ENCODE data around the genes MECP2 and CTAG1A.

GRCh38 chrX:154076181-154076778, 21.2 kb downstream of the MECP2 start:
- RRBS: no CpG with 5 or more reads among the region's 11 CpGs
CAGE:
- cytosol, long polyA plus RNA: no peak
- long polyA plus RNA: no peak
- nucleus, long polyA plus RNA: no peak

DNA sequence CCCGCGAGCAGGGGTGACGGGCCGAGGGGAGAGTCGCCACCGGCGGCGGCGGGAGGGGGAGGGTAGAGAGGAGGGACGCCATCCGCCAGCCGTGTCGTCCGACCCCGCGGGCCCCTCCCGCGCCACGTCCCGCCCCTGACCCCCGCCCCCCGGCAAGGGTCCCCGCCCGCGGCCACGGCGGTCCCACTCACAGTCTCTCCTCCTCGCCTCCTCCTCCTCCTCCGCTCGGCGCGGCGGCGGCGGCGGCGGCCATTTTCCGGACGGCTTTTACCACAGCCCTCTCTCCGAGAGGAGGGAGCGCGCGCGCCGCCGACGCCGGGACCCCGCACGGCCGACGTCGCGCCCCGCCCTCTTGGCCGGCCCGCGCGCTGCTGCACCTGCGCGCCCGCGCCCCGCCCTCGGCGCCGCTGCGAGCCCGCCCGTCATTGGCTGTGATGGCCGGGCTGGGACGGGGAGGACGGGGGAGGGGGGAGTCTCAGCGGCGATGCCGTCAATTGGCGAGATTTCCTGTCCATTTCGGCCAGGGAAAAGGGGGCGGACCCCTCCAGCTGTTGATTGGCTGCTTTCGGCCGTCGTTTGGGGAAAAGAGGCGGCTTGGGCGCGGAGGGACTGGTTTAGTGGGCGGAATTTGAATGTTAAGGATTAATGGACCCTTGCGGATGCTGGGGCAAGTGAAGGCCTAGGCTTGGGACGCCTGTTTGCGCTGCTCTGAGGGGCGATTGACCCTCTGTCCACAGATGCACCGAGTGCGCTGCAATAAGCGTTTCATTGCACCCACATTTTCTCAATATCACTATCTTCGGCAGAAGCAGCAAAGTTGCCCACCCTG, at the start of gene MECP2:
TSS of gene MECP2 (minus strand) at position 305 of the 829 bp plus-strand sequence.
- RRBS: 33% methylated on average over 45 of the region's 94 CpGs
CAGE:
- cytosol, long polyA plus RNA: no peak
- long polyA plus RNA: no peak
- nucleus, long polyA plus RNA: no peak

GRCh38 chrX:154116252-154116866, 18.8 kb upstream of the MECP2 start:
- RRBS: 36% methylated on average over 8 of the region's 19 CpGs
CAGE:
- cytosol, long polyA plus RNA: no peak
- long polyA plus RNA: no peak
- nucleus, long polyA plus RNA: no peak

GRCh38 chrX:154350703-154351576, 23.5 kb downstream of the FLNA start:
- RRBS: 71% methylated on average over 3 of the region's 28 CpGs
CAGE:
- cytosol, long polyA plus RNA: no peak
- long polyA plus RNA: no peak
- nucleus, long polyA plus RNA: no peak

GRCh38 chrX:154356054-154356743, 18.2 kb downstream of the FLNA start:
- RRBS: 77% methylated on average over 7 of the region's 22 CpGs
CAGE:
- cytosol, long polyA plus RNA: no peak
- long polyA plus RNA: no peak
- nucleus, long polyA plus RNA: no peak

DNA sequence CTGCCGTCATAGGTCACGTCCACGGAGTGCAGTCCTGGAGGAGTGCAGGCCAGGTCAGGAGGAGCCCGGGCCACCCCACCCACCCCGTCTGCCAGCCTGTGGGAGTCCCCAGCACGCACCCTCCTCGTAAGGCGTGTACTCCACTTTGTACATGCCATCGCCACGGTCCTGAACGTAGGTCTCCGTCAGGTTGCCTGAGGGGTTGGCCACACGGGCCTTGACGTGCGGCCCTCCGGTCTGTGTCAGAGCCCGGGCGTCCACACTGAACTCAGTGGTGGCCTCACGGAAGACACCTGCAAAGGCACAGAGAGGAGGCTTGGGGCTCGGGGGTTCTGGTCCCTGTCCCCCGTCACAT, 14.8 kb downstream of the FLNA start:
- RRBS: no CpG with 5 or more reads among the region's 21 CpGs
CAGE:
- cytosol, long polyA plus RNA: no peak
- long polyA plus RNA: no peak
- nucleus, long polyA plus RNA: no peak

GRCh38 chrX:154380060-154380542, 1.0 kb downstream of the EMD start:
- RRBS: no CpG with 5 or more reads among the region's 16 CpGs
CAGE:
- cytosol, long polyA plus RNA: no peak
- long polyA plus RNA: no peak
- nucleus, long polyA plus RNA: no peak

GRCh38 chrX:154402900-154403769, 5.0 kb downstream of the RPL10 start:
- RRBS: no CpG with 5 or more reads among the region's 30 CpGs
CAGE:
- cytosol, long polyA plus RNA: no peak
- long polyA plus RNA: no peak
- nucleus, long polyA plus RNA: no peak

DNA sequence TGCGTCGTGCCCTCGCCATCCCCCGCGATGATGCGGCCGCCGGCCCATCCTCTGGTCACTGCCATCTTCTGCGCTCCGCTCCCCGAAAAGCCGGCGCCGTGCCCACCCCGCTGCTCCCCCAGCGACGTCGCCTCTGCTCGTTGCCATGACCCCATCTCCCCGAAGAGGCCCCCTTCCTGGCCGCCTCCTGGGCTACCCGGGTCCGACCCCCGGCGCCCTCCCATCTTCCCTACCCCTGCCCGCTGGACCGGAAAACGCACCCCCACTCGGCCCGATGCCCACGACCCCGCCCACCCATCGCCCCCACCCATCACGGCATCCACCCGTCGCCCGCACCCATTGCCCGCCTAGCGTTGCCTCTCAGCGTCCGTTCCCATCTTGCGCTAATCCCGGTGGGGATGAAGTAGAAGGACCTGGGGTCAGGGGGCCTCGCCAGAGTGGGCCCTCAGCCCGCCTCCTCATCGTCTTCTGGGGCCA, 412 bp downstream of the GDI1 start:
- RRBS: 28% methylated on average over 20 of the region's 46 CpGs
CAGE:
- cytosol, long polyA plus RNA: no peak
- long polyA plus RNA: no peak
- nucleus, long polyA plus RNA: no peak

DNA sequence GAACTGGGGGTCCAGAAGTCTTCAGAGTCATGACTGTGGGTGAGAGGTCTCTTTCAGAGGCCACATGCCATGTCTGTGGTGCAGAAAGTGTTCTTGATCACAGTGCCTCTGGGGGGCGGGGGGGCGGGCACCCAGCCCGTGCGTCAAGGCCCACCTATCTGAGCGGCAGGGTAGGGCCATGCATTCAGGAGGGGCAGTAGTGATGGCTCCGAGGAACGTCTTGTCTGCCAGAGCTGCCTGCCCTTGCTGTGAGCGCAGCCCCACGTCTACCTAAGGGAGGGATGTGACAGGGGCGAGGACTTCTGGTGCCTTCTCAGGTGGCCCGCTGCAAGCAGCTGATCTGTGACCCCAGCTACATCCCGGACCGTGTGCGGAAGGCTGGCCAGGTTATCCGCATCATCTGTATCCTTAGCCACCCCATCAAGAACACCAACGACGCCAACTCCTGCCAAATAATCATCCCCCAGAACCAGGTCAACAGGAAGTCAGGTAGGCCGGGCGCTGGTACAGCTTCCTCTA, 2.6 kb upstream of the FAM50A start:
- RRBS: no CpG with 5 or more reads among the region's 19 CpGs
CAGE:
- cytosol, long polyA plus RNA: no peak
- long polyA plus RNA: no peak
- nucleus, long polyA plus RNA: no peak

DNA sequence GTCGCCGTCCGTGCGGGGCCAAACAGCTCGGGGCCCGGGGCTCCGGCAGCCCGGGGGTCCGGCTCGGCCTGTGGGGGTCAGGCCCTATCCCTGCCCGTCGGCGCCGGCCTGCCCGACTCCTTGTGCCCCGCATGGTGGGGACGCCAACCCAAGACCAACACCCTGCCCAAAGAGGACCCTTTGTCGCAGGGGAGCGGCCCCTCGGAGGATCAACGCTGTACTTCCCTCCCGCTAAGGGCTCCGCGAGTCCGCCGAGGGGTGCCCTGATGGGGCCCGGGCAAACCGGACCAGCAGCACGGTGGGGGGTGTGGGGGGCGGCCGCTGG, 326 bp downstream of the PLXNA3 start:
- RRBS: 29% methylated on average over 12 of the region's 31 CpGs
CAGE:
- cytosol, long polyA plus RNA: no peak
- long polyA plus RNA: no peak
- nucleus, long polyA plus RNA: no peak

DNA sequence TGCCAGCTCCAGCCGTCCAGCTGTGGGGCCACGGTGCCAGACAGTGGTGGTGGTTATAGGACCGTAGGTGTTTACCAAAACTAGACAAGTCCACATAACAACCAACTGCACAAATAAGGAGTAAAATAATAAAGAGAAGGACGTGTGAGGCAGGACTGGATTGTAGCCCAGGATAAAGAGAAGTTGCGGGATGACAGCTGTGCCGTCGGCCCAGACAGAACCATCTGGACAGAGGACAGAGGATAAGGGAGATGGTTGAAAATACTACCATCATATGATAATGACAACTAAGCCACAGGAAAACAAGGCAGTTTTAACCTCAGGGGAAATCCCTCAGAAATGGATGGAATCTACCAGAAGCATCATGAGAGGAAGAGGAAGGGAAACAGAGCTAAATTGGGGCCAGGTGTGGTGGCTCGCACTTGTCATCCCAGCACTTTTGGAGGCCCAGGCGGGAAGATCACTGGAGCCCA, 3.6 kb downstream of the LAGE3 start:
- RRBS: no CpG with 5 or more reads among the region's 9 CpGs
CAGE:
- cytosol, long polyA plus RNA: no peak
- long polyA plus RNA: no peak
- nucleus, long polyA plus RNA: no peak

DNA sequence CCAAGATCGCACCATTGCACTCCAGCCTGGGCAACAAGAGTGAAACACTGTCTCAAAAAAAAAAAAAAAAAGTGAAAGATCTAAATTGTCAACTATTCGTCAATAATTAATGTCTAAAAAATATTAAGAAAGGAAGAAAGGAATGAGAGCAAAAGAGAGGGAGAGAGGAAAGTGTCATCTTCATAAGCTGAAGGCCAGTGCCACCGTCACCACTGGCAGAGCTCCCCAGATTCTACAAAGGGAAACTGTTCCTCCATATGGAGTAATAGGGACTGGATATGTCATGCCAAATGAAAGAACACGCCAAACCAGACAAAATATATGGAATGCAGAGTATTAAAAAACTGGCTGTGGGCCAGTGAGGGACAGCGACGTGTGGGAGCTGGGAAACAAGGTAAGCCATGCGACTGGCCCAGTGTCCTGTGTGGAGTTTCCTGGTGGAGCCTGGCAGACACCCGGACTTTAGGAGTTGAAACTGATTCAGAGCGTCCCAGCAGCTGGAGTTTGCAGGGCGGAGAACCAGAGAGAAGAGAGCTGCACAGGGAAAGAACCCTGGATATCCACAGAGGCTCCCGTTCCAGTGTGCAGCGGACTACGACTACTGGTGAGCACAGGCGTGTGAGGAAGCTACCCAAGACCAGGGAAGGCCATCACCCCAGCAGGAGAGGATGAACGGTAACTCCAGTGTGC, 2.5 kb downstream of the LAGE3 start:
- RRBS: no CpG with 5 or more reads among the region's 15 CpGs
CAGE:
- cytosol, long polyA plus RNA: no peak
- long polyA plus RNA: no peak
- nucleus, long polyA plus RNA: no peak

- RRBS: no CpG with 5 or more reads among the region's 11 CpGs
CAGE:
- cytosol, long polyA plus RNA: no peak
- long polyA plus RNA: no peak
- nucleus, long polyA plus RNA: no peak
Measured at GRCh38 chrX:154483757-154484458, 2.5 kb downstream of the UBL4A start.

DNA sequence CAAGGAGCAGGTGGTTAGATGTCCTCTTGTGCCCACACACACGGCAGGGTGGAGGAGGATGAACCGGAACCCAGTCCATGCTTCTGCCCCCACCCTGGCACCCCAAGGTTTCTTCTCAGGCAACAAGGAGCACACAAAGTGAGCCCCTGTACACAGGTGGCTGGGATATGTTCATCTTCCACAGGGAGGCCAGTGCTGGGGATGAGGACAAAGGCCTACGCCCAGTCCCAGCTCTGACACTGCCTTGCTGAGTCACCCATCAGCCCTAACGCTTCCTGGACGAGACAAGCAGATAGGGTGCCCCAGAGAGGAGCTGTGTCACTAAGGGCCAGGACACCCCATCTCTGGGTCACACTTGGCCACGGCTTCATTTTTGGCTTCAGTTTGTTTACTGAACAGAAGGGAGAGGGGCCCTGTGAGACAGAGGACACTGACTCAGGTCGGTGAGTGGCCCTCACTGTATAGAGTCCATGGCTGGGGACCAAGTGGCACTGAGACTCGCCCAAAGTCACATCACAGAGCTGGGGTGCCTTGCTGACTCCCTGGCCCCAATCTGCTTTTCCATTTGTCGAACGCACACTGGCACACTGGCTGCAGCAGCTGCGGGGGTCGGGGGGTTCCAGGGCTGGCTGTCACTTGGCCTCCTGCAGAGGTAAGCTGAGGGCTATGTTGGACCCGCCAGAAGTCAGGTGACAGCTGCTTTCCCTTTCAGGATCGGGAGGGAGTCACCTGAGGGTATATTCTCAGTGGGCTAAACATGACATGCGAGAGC, 1.8 kb downstream of the UBL4A start:
- RRBS: no CpG with 5 or more reads among the region's 15 CpGs
CAGE:
- cytosol, long polyA plus RNA: no peak
- long polyA plus RNA: no peak
- nucleus, long polyA plus RNA: no peak

GRCh38 chrX:154489788-154490496, 487 bp downstream of the SLC10A3 start:
- RRBS: 20% methylated on average over 11 of the region's 35 CpGs
CAGE:
- cytosol, long polyA plus RNA: no peak
- long polyA plus RNA: no peak
- nucleus, long polyA plus RNA: no peak

GRCh38 chrX:154531885-154532555, 14.6 kb downstream of the G6PD start:
- RRBS: 56% methylated on average over 4 of the region's 30 CpGs
CAGE:
- cytosol, long polyA plus RNA: no peak
- long polyA plus RNA: no peak
- nucleus, long polyA plus RNA: no peak

DNA sequence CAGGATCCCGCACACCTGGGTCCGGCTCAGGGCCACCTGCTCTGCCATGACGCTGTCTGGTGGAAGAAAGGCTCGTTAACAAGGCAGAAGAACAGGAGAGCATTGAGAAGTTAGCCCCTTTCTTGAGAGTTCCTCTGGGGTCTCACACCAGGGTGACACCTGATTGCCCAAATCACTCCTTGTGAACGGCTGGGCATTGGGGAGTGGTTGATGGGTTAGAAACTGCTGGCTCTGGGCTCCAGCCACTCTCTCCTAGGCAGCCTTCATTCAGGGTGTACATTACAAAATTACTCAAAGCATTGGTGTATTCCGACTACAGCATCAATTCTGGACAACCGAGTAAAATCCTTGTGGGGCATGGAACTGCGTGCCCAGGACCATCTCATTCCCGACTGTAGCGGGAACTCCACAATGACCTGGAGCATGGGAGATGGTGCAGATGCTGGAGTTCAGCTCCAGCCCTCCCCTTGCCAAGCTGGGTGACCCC, 495 bp downstream of the G6PD start:
- RRBS: no CpG with 5 or more reads among the region's 10 CpGs
CAGE:
- cytosol, long polyA plus RNA: no peak
- long polyA plus RNA: no peak
- nucleus, long polyA plus RNA: no peak

GRCh38 chrX:154584783-154585298, at the start of gene CTAG1A:
CTAG1A (plus strand) TSS chrX:154585133.
- RRBS: no CpG with 5 or more reads among the region's 36 CpGs
CAGE:
- cytosol, long polyA plus RNA: no peak
- long polyA plus RNA: no peak
- nucleus, long polyA plus RNA: no peak

DNA sequence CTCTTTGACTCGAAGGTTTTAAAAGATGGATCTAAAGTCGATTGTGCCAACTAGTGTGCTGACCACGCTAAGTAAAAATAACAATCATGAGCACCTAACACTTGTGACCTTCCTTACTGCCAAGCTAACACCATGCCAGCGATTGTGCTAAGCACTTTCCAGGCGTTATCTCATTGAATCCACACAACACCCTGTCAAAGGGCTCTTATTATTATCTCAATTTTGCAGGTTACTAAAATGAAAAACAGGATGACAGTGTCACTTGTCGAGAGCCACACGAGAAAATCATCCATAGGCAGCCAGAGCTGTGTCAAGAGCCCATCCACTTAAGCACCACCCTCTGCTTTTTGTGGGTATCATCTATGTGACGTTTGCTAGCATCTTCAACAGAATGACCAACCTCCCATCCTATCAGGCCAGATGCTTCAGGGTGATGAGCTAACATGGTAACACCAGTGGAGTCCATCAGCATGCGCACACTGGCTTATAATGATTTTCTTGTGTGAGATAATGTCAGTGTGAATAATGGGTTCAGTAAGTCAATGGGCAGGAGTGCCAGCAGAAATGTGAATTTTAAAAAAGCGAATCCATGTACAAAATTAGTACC, 929 bp upstream of the GAB3 start:
- RRBS: no CpG with 5 or more reads among the region's 10 CpGs
CAGE:
- cytosol, long polyA plus RNA: no peak
- long polyA plus RNA: no peak
- nucleus, long polyA plus RNA: no peak